Diencephalon (tissue), 2 donors: ENCODE measurements around a stretch of chr18.

DNA sequence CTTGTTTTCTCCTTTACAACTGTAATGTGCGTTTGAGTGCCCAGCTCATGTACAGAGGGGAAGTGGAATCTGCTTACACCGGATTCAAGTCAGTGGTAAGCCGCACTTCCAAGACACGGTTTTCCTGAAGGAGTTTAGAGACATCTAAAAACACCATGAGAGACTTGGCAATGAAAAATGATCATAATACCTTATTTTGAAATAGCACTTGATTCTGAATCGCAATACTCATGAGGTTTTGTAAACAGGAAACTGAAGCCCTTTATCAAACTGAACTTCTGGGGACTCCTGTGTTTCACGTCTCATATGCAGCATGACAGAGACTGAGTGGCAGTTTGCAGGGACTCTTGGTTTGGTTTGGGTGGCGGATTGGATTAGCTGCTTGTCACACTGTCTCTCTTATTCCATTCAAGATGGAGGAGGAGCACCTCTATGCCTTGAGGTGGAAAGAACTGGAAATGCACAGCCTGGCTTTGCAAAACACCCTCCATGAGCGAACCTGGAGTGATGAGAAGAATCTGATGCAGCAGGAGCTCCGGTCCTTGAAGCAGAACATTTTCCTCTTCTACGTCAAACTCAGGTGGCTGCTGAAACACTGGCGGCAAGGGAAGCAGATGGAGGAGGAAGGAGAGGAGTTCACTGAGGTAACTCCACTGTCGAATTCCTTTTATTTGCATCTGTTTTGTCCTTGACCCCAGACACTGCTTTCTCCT, 90.6 kb downstream of the MTCL1 start:
- RAMPAGE, long total RNA, result no peak

DNA sequence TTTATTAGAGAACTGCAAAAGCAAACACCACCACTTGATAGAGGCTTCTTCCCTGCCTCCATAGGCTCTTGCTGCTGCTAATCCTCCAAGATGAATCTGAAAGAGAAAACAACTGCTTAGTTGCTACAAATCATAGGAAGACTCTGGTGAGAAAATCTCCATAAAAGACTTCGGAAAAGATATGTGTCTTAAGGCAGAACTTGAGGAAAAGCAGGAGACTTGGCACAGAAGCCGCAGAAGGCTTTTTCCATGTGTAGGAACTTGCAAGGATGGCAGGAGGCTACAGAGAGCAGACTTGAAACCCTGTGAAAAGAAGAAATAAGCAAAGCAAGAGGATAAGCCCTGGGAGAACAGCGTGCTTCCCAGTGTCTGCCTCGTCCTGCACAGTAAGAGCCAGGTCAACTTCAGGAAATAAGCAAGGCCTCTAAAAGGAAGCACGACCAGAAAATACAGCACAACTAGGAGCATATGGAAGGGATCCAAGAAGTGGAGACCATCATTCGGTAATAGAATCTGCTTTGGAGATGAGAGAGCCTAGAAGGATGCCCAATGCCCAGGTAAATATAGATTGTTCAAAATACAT, 128.2 kb upstream of the NDUFV2 start:
- RAMPAGE, long total RNA, result no peak

- RAMPAGE, long total RNA, result no peak
Measured at GRCh38 chr18:8989147-8989603, 113.3 kb upstream of the NDUFV2 start.

GRCh38 chr18:9118104-9118310, 15.5 kb downstream of the NDUFV2 start:
- RAMPAGE, long total RNA, result no peak

DNA sequence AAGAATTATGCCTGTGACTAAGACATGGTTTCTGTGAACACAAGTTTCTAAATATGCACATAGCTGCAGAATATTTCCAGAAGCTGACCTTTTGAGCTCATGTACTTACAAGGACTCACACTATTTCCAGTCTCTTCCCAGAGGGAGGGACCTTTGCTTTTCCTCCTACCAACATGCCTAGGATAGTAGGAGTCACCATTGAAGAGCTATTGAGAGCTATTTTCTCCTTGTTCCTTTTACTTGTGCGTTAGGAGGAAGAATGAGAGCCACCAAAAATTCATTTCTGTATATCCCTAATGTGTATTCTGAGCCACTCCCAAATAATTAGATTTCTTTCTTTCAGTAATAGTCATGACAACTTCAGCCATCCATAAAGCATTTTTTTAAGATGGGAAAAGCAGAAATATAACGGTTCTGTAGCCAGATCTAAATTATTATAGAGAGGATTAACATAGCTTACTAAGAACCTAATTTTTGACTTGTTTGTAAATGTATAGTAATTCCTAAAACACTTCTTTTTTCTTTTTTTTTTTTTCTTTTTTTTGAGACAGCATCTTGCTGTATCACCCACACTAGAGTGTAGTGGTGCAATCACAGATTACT, 81.7 kb downstream of the ANKRD12 start:
- RAMPAGE, long total RNA, result no peak

DNA sequence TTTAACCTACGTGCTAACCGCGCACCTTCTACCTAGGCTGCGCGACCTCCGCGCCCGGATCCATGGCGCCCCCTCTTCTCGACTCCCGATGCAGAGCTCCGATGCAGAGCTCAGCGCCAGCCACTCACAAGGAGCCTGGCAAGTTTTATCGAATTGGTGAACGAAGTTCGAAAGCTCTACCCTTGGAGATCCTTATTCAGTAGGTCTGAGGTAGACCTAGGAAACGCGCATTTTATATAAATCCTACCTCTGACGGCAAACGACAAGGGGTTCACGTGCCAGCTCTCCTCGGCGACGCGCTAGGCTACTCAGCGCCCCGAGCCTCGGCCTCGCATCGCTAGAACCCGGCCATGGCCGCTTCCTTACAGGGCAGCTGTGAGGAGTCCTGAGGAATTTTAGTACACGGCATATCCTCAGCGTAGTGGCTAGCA, 668 bp upstream of the TWSG1 start:
- RAMPAGE, long total RNA, result no peak

DNA sequence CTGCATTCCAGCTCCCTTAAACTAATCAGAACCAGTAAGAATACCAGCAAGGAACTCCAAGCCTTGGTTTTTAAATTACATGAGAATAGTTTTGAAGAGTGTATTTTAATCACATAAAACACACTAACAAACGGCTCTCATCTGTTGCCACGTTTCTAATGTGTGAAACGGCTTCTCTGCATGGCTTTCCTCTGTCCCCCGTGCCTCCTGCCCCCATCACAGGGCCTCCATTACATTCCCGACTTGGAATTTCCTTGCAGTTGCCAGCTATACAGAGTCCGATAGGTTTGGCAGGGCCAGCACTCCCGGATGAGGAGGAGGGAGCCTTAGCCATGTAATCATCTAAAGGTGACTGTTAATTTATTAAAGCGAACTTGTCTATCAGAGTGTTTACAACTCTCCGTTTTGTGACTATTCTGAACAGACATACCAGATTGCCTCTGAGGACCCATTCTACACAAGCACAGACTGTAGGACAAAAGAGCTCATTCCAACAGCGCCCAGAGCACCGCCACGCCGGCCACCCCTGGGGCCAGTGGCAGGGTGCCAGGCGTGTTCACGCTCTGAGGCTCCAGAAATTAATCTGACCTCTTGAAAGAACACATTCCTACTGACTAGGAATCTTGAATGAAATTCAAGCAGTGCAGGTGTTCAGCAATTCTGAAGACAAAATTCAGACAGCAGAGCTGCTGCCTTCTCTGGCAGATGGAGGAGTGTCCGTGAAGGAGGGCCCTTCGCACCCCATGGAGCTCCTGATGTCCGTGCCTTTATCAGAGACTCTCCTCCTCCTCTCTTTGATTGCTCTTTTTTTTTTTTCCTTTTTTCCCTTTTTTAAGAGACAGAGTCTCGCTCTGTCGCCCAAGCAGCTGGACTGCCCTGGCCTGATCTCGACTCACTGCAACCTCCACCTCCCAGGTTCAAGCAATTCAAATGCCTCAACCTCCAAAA, 58.1 kb upstream of the RALBP1 start:
- RAMPAGE, long total RNA, result no peak

DNA sequence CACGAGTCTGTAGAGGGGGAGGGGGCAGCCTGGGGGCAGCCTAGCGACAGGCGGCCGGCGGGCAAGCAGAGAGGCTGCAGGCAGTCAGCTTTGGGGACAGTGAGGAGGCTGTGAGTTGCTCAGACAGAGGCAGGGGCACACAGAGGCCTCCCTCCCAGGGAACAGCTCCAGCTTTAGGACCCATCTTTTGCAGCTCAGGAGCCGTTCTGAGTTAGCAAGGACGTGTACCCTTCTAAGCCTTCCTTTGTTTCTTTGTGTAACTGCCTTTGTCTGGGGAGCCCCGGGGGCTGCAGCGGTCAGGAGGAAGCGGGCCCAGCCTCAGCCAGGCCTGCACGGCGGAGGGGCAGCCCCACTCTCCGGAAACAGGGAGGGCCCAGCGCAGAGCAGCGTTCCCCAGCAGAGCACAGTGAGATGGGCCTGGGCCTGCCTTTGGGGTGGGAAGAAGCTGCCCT, 41.1 kb upstream of the RALBP1 start:
- RAMPAGE, long total RNA, result no peak

DNA sequence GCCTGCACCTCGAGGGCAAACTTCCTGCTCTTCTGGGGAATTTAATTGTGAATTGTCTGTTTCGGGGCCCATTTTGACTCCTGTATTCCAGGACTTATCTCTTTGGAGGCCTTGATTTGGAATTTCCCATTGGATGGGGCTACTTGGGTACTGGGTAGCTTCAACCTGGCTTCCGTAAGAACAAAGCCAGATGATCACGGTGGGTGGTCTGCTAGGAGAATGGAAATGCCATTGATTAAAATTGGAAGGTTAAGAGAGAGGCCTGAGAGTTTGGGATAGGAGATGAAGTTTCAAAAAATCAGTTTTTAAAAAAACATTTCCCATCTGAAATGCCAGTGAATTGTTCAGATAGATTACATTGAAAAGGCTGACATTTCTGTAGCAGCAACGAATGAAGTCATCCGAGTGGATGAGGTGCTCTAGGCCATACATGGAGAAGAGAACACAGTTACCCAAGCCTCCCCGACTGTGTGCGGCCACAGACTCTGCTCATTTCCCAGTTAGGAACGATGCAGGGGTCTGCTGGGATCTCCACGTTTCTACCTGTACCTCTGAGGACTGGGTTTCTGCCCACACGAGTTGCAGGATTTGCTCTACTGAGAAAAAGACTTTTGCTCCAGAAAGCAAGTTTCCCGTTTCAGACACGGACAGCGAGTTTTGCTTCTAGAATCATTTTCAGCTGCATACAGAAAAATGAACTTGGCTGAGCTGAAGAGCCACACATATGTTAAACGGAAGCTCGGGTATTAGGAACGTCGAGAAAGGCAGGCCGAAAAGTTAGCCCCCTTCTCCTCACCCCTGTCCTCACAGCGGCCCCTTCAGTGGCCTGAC, 862 bp upstream of the RAB31 start:
- RAMPAGE, long total RNA, result no peak

GRCh38 chr18:9710218-9710702, 2.2 kb downstream of the RAB31 start:
- RAMPAGE, long total RNA, result no peak

- RAMPAGE, long total RNA, result no peak
Measured at GRCh38 chr18:9741522-9742668, 33.8 kb downstream of the RAB31 start.

DNA sequence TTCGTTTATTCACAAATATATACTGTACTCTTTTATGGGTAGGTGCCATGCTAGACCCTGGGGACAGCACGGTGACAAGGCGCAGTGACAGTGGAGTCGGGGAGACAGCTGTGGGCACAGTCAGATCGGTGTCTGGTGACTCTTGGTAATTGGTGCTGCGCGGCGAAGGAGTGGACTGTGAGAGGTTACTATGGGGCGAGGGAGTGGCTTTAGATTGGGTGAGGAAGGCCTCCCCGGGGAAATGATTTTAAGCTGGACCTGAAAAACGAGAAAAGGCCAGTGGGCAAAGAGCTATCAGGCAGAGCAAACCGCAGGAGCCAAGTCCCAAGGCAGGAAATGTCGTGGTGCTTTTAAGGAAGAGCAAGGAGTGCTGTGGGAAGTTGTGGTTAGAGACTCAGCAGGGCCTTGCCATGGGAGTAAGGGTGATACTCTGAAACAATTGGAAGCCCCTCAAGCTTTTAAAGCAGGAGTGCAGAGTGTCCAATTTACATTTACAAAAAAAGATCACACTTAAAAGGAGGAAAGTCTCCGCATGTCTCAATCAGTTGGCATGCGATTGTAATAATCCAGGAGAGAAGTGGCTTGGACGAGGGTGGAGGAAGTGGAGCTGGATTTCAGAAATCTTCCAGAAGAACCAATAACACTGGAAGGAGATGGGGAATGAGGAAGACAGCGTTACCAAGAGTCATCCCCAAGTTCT, 36.1 kb upstream of the TXNDC2 start:
- RAMPAGE, long total RNA, result no peak

GRCh38 chr18:9915676-9916709, 2.2 kb downstream of the VAPA start:
- RAMPAGE, long total RNA, result no peak

DNA sequence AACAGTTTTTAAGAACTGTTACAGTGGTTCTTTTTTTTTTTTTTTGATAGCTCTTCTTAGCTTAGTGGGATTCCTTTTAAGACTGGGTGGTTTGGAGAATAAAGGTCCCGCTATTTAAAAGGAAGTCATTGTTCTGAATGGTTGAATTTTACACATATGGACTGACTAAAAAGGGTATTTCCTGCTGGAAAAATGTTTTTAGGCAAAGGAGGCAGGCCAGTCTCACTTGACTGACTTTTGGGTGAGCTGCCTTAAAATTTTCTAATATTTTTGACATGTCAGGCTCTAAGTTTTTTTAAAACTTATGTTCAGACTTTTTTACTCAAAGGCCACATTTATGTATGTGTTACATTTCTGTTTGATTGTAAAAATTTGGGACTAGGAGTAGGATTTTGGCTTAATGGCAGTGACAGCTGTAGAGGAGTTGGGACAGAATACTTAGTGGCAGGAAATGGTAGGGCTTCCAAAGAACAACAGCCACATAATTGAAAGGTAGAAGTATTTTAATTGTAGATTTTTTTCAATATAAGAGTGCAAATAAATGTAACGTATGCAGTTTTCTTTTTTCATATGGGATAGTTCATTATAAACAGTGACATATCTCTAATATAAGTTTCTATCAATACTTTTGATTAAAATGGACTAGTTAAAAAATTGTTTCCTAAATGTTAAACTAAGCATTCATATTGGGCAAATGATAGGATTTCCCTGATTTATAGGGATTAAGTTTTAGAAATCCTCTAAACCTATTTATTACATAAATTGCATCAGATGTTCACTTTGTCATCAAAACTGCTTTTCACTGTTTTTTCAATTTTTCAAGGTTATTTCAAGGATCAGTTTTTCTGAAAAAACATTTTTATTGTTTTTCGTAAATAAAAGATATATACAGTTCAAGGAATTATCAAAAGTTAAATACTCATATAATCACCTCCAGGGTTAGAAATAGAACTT, 13.9 kb downstream of the VAPA start:
- RAMPAGE, long total RNA, result no peak

- RAMPAGE, long total RNA, result no peak
Measured at GRCh38 chr18:9946649-9947738, 33.2 kb downstream of the VAPA start.

DNA sequence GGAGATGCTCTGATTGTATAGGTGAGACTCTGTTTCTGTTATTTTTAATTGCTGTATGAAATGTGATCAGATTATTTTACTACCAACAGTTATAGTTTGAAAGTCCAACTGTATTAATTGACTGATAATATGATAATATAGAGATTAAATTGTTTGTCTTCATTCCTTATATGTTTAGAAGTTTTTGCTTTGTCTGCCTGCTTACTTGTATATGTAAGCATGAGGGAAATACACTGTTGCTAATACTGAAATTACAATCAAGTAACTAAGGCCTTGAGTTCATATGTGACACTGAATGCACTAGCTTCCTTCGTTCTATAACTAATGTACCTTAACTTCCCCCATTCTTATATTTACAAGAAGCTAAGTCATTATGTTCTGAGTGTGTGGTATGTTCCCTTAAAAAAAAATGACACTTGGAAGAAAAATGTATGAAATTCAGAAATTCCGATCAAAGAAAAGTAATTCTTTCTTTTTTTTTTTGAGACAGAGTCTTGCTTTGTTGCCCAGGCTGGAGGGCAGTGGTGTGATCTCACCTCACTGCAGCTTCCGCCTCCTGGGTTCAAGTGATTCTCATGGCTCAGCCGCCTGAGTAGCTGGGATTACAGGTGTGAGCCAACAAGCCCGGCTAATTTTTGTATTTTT, 42.9 kb downstream of the VAPA start:
- RAMPAGE, long total RNA, result no peak

DNA sequence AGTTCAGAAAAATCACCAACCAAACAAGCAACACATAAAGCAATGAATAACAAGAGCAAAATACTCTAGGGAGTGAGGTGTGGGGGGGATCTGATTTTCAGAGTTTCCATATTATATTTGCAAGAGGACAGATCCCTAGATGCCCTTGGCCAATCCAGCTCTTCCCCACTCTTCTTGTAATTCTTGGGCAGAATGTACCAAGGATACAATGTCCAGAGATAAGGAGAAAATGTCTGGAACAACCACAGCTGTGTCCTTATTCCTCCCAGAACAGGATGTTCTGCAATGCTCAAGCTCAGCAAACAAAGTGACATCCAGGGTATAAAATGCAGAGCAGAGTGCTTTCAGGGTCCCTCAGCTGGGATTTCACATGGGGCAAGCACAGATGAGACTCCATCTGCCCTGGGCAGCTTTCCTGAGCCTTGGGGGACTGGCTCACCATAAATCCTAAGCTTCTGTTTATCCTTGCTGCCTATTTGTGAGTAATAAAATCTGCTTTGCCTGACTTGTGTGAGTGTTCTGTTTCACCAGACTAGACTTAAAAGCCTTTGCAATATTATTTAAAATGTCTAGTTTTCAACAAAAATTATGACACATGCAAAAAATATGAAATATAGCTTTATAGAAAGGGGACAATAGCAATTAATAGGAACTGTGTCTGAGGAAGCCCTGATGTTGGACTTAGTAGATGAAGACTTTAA, 127.4 kb downstream of the VAPA start:
- RAMPAGE, long total RNA, result no peak

- RAMPAGE, long total RNA, result no peak
Measured at GRCh38 chr18:10453095-10453573, 1.3 kb upstream of the APCDD1 start.

DNA sequence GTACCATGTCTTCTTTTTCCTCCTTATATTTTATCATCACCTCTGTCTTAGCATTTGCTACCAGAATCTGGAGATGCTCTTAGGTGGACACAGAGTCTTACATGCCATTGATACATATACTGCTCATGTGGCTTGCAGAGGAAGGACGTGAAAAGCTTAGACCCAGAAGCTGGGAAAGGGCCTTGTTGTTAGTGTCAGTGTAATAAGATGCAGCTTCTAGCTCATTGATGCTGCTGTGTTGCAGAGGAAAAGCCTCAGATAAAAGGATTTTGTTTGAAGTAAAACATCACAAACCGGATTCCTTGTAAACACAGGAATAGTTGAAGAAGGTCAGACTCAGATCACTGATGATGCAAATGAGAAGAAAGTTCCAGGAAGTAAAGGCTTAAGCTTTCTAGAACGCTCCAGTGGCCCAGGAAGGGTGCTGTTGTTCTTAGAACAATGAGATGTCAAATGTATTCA, 61.5 kb upstream of the CHMP1B start:
- RAMPAGE, long total RNA, result no peak

- RAMPAGE, long total RNA, result no peak
Measured at GRCh38 chr18:11946761-11947023, 34.6 kb upstream of the IMPA2 start.